Right cardiac atrium (tissue), 1 donor: ENCODE results near the genes HAO1 and ANKEF1.

- PRO-cap, result no peak
These were observed 40.7 kb upstream of the GPCPD1 start for GRCh38 chr20:5651401-5651916.

- PRO-cap, result no peak
These were observed 75.6 kb upstream of the CHGB start for GRCh38 chr20:5835732-5836055.

GRCh38 chr20:5843260-5843577 lies 68.1 kb upstream of the CHGB start:
- PRO-cap, result no peak

DNA sequence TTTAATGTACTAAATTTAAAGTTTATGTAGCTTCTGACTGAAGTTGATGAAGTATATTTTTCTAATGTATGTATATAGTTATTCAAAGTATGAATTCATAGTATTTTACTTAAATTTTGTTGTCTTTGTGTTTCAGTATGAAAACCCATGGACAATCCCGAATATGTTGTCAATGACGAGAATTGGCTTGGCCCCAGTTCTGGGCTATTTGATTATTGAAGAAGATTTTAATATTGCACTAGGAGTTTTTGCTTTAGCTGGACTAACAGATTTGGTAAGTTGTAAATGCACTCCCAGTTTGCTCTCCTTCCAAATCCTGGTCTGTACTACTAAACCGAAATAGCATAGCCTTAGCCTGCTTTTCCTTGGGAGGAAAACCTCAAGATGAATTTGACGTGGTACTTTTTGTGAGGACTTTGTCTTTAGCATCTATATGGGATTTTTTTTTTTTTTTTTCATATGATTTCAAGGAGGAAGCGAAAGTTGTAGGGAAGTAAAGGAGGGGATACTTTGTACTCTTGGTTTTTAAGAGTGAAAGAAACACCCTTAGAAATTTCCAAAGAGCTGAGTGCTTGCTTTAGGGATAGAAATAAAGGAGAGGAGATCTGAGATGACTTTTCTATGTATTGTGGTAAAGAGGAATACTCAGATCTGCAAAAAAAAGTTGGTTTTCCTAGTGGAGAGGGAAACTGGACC lies 3.9 kb downstream of the CRLS1 start:
- PRO-cap, result no peak

DNA sequence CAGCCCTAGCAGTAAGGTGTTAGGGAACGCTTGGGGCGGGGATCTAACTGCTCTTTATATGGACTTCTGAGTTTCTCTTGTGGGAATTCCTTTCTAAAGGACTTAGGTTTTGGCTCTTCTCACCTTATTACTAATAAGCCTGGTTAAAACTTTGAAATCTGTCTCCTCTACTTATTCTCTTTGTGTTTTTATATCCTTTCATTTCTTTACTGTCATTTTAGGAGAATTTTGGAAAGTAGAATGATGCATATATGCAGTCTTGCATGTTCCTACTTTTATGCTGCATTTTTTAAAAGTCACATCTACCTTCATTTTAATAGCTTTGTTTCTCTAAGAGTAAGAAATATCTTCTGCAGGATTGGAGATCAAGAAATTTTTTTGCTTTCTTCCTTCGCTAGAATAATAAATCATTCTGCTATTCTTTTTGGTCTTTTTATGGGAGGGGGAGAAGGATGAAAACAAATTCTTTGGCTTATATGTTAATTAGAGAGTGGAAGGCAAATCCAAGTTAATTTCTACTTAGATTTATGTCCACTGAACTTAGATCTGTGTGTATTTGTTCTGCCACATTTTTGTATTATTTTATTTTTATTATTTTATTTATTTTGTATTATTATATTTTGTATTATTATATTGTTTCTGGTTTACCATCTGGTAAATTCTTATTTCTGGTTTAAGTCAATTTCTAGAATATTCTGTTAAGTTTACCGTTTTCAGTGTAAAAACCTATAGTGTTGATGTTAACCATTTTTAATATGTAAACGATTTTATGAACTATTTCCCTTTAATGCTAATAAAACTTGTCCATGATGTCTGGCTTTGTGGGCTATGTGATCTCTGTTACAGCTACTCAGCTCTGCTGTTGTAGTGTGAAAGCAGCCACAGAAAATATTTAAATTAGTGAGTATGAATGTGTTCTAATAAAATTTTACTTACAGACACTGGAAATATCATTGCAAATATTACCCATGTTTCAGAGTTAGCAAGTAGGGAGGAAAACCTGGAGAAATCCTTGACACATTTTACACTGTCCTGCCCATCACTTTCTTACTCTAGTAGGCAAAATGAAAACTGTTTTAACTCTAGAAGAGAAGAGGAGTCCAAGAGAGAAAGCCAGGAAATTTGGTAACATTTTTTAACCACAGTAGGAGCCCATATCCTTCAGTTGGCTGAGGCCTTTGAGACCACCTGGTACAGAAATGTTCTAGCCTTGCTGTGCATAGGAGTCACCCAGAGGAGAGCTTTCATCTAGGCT lies 22.3 kb downstream of the CRLS1 start:
- PRO-cap, result no peak

GRCh38 chr20:6030588-6031590 lies 23.0 kb downstream of the LRRN4 start:
- PRO-cap, result no peak

- PRO-cap, result no peak
These were observed 198.4 kb upstream of the FERMT1 start for GRCh38 chr20:6321306-6321622.

- PRO-cap, result no peak
These were observed at the start of gene HAO1 for GRCh38 chr20:7940101-7940804. TSS of gene HAO1 (minus strand) at chr20:7940458.

GRCh38 chr20:8161530-8162218 lies 29.6 kb downstream of the PLCB1 start:
- PRO-cap, result no peak

GRCh38 chr20:8647768-8648517 lies 420.9 kb upstream of the PLCB4 start:
- PRO-cap, result no peak

DNA sequence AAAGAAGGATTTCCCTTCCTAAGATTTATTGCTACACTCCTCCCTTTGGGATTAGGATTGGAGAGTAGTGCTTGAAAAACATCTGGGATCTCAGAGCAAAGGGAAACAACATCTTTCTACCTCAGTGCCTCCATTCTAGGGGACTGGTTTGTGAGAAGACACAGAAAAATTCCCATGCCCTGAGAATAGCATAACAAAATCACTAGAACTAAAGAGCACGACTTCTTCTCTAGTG lies 135.3 kb upstream of the PLCB4 start:
- PRO-cap, result no peak

GRCh38 chr20:9953750-9954166 lies 81.0 kb upstream of the ANKEF1 start:
- PRO-cap, result no peak

DNA sequence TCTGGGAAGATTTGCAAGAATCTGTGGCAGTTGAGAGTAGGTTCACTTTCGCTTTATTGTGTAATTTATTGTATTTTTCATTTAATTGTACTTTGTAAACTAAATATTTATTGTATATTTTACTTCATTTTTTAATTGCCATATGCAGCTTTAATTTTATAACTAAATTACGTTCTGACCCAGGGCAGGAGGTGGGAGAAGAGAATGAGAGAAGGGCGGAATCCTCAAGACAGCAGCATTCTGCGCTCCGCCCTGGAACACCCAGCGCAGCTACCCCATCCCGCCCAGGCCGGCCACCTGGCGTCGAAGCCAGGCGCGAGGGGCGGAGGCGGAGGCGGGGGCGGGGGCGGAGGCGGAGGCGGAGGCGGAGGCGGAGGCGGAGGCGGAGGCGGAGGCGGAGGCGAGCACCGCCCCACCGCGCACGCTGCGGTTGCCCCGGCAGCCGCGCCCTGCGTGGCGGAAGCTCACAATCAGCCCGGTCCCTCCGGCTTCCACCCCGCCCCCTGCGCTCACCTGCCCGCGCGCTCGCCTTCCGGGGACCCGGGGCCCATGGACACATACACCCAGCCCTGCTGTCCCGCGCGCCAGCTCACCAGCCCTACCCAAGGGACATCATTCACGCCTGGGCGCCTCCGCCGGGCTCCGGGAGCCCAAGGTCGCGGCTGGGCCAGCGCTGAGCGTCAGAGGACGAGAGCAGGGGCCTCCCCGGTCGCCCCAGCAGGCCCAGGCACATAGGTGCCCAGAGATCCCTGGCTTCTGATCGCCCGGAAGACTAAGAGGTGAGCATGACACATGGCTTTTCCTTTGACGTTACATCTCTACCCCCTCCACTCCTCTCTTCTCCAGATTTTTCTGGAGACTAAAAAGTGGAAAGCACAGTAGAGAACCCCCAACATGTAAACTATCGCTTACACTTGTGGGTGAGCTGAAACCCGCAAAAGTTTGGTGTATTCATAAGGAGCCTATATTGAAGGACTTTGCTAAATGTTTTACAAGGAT lies at the start of gene ANKEF1:
Gene ANKEF1 (plus strand): TSS at position 433 of the 999 bp plus-strand sequence.
- PRO-cap, result bidirectional peak, plus-strand start at position 528 of the sequence, minus-strand start at position 310 of the sequence

DNA sequence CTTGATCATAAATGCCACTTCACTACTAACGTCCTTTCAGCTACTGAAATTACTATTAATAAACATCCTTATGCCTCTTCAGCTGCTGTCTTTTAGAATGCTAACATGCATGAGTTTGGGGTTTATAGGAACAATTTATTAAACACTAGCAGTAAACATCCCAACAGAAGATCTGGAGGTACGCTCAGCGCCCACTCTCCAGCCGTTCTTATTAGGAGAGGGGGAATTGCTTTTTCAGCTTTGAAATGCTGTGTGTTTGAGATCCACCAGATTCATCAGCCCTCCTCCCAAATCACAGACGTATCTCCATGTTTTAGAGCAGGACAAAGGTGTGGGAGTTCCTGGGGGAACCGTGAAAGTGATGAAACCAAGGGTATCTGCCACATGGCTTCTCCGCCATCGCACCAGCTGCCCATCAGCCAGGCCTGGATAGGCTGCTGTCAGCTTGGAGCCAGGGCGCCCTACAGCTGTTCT lies 52.6 kb downstream of the SNAP25 start:
- PRO-cap, result no peak

DNA sequence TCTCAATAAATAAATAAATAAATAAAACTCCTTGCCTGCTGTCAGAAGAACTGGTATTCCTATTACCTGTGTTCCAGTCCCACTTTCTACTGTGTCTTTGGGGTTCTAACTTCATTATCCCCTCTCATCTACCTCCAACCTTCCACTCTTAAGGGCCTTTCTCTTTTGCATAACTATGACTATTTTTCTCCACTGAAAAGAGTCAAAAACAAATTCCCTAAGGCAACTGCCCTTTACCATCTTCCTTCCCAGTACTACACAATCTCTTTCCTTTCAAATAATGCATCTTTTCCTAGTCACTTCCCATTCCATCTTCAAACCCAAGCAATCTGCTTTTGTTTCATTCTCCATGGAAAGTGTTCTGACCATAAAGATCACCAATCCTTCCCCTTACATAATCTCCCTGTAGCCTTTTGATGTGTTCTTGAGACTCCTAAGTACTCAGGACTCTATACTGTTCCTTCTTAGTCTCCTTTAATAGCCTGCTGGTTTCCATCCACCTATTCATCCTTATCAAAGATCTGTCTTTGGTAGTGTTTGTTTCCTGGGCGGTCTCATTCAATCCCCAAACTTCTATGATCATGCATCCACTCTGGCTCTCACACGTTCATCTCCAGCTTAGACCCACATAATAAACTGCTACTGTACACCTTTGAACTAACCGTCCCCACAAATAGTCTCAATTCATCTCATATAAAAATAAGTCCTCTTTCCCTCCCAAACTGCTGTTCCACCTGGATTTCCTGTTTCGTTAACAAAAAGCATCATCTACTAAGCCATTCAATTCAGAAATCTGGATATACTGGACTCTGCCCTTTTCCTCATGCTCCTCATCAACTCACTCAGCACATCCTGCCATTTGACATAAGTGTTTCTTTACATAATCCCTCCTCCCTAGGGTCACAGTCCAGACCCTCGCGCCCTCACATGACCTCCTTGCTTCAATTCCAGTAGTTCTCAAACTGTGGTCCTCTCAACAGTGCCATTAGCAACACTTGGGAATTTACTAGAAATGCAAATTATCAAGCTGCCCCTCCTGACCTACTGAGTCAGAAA lies 4.9 kb downstream of the MKKS start:
- PRO-cap, result no peak

DNA sequence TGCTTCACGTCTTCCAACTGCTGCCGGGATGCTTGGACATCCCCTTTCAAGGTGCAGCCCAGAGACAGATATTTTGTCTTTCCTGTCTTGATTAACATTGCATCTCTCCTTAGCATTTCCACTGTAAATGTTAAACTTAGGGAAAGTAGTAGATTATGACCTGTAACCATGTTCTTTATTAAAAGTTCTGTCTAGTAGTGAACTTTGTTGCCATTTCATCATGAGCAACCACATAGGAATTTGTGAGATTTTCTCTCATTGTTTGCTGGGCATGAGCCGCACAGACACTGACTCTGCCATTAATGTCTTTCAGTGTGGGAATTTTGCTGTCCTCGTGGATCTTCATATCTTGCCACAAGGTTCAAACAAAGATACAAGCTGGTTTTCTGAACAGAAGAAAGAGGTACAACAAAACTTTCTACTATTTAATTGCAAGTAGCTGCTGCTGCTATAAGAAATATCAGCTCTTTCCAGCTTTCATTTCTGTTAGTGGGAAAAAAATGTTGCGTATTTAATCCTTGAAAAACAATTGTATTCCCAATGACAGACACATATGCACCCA lies 117.8 kb downstream of the JAG1 start:
- PRO-cap, result no peak

GRCh38 chr20:10643395-10643900 lies 30.4 kb downstream of the JAG1 start:
- PRO-cap, result no peak

DNA sequence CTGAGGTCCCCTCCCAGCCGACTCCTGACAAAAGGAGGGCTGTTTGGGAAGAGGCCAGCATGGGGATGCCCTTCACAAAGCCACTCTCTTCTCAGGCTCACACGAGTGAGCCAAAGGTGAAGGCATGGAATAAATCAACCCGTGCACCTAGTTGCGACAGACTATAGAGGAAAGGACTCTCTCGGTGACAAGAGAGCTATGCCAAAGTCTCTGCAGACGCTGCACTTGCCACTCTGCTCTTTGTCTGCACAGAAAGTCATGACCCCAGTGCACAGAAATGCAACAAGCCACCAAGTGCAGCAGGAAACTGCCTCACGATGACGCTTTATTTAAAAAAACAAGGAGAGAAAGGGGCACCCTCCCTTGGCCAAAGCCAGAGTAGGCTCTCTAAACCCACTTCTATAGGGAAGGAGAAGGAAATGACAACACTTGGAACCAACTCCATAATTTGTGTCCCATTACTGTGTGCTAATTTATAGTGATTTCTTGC lies 21.0 kb downstream of the JAG1 start:
- PRO-cap, result no peak

- PRO-cap, result no peak
These were observed 19.3 kb downstream of the JAG1 start for GRCh38 chr20:10654194-10655114.

- PRO-cap, result no peak
These were observed 14.2 kb downstream of the JAG1 start for GRCh38 chr20:10659461-10660054.